HepG2 (cell line): ENCODE data around the genes TRIM43 and SEMA4C.

- RRBS, 2 experiments = no CpG with 5 or more reads among the region's 10 CpGs
CAGE:
- cytosol, long polyA minus RNA = no peak
- cytosol, long polyA plus RNA = no peak
- long polyA plus RNA = no peak
- nucleus, long polyA minus RNA = no peak
- nucleus, long polyA plus RNA = no peak
Measured at GRCh38 chr2:88860691-88861274, 169.3 kb downstream of the RPIA start.

GRCh38 chr2:89010374-89010738 is 318.9 kb downstream of the RPIA start:
- RRBS, 2 experiments = no CpG with 5 or more reads among the region's 4 CpGs
CAGE:
- cytosol, long polyA minus RNA = no peak
- cytosol, long polyA plus RNA = no peak
- long polyA plus RNA = no peak
- nucleus, long polyA minus RNA = no peak
- nucleus, long polyA plus RNA = no peak

GRCh38 chr2:89152533-89152822 is 461.0 kb downstream of the RPIA start:
CAGE:
- cytosol, long polyA minus RNA = no peak
- cytosol, long polyA plus RNA = no peak
- long polyA plus RNA = no peak
- nucleus, long polyA minus RNA = no peak
- nucleus, long polyA plus RNA = no peak

DNA sequence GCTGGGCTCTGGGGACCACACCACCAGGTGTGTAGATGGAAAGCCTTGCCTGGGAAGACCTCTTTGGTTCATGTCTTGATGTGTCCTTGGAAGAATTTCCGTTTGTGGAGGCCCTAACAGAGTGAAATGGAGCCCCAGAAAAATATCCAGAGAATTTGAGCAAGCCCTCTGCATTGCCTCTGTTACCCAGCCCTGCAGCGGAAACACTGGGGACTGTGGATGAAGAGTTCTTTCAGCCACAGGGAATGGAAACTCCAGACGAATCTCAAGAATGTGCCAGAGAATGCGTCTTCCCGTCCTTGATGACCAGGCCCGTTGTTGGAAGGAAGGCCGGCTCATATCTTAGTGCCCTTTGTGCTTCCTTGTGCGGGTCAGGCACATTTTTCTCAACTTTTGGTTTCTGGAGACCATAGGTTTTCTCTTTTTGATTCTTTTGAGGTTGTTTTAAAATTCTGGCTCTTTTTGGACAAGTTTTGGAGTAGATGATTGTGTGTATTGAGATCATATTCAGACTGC is 15.5 kb downstream of the MAL start:
- RRBS, 2 experiments = no CpG with 5 or more reads among the region's 8 CpGs
CAGE:
- cytosol, long polyA minus RNA = no peak
- cytosol, long polyA plus RNA = no peak
- long polyA plus RNA = no peak
- nucleus, long polyA minus RNA = no peak
- nucleus, long polyA plus RNA = no peak

DNA sequence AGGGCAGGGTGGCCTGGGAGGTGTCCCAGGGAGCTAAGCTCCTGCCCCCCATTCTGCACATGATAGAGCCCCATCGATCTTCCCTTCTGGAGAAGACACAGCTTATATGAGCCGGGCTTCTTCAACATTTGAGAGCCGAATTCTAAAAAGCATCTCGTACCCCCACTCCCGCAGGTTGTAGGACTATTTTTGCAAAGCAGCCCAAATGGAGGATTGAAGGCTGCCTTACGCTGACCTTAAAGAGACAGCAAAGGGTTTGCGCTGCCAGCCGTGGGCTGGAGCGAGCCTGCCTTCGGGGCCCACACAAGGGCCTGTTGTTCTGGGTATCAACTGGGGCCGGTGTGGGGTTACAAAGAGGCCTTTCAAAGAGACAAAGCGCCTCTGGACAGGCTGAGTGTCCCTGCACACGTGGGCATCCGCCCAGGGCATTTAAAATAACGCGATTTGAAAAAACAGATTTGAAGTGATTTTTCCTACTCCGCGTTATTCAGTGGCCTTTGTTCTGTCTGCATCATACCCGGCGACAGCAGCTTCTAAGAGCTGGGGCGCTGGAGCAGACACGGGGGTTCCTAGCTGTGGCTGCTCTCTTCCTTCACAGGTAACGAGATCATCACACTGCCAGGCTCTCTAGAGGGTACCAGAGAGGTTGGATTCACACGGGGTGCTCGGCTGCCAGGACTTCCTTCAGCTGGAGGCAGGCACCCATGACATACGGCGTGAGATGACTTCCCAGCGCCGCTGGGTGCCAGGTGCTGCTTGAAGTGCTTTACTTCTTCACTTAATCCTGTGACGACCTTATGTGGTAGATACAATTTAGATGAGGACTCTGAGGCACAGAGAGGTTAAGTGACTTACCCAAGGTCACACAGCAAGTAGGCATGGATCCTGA is 32.1 kb downstream of the MAL start:
- RRBS, 2 experiments = no CpG with 5 or more reads among the region's 30 CpGs
CAGE:
- cytosol, long polyA minus RNA = no peak
- cytosol, long polyA plus RNA = no peak
- long polyA plus RNA = no peak
- nucleus, long polyA minus RNA = no peak
- nucleus, long polyA plus RNA = no peak

DNA sequence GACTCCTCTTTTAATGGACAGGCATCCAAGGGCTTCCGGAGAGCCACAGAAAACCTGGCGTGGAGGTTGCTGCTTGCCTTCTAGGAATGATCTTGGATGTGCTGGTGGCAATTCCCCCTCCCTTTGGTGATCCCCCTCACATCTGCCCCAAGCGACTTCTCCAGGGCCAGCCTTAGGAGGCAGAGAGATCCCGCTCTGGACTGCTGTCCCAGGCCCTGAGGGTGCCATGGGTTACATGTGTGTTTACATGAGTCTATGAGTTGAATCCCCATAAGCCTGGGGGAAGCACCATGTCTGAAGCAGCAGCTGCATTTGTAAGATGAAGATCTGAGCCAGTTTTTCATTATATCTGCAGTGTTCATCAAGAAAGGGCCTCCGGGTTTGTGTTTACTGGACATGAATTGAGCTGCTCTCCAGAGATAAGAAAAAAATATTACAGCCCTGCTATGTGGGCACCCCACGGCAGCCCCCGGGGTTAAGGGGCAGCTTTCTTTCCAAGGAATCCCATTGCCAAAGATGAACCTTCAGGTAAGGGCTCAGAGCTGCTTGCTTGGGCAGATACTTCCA is 46.1 kb downstream of the MRPS5 start:
- RRBS, 2 experiments = 3 to 5% methylated on average over 3 of the region's 7 CpGs
CAGE:
- cytosol, long polyA minus RNA = no peak
- cytosol, long polyA plus RNA = no peak
- long polyA plus RNA = no peak
- nucleus, long polyA minus RNA = no peak
- nucleus, long polyA plus RNA = no peak

- RRBS, 2 experiments = no CpG with 5 or more reads among the region's 15 CpGs
CAGE:
- cytosol, long polyA minus RNA = no peak
- cytosol, long polyA plus RNA = no peak
- long polyA plus RNA = no peak
- nucleus, long polyA minus RNA = no peak
- nucleus, long polyA plus RNA = no peak
Measured at GRCh38 chr2:95158397-95158950, 1.2 kb downstream of the ZNF514 start.

DNA sequence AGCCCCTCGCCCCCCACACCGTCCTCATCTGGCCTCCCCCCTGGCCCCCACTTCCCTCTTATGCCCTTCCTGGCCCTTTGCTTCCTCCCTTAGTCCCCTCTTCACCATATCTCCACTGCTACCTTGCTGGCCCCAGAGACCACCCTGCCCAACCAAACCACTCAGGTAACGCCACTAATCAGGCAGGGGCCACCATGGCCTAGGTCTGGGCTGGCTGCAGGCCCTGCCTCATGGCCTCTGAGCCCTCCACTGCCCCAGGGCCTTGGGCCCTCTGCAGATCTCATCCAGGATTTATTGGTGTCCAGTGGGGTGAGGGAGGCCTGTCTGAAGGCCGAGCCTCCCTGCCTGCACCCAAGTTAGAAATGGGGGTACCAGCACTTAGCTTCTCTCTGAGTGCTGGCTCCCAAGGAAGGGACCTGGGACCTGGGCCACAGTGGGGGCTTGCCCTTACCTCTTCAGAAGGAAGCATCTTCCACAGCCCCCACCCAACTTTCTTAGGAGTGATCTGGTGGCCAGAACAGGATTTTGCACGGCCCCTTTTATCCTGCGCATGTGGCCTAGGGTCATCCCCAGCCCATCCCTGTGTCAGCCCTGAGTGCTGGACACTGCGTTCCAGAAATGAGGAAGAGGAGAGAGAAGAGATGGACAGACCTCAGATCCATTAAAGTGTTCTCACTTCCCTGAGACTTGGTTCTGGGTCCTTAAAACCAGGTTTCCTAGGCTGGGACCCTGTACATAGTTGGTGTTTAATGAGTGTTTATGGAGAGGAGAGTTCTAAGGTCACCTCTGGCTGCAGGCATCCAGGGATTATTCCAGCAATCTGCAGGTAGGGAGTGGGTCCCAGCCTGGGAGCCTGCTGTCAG is 7.3 kb upstream of the KCNIP3 start:
- RRBS, 2 experiments = no CpG with 5 or more reads among the region's 7 CpGs
CAGE:
- cytosol, long polyA minus RNA = no peak
- cytosol, long polyA plus RNA = no peak
- long polyA plus RNA = no peak
- nucleus, long polyA minus RNA = no peak
- nucleus, long polyA plus RNA = no peak

DNA sequence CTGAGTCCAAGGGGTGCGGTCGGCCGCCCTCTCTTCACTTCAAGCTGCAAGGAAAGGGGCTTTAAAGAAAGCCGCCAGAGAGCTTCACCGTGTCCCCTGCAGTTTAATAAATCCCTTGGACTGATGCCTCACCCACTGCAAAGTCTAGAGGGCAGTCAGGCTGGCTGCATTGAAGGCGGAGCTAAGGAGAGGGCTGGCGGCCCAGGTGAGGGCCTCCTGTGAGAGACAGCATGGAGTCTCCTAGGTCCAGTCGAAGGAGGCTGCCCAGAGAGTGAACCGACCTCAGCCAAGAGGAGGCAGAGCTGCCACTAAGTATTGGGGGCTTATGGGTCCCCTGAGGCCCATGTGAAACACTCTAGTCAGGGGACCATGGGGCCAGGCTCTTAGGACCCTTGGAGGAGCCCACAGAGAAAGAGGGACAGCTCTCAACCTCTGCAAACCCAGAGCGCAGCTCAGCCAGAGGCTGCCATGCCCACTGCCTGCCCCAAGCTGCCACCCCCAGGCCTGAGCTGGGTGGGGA is 3.5 kb upstream of the KCNIP3 start:
- RRBS, 2 experiments = no CpG with 5 or more reads among the region's 10 CpGs
CAGE:
- cytosol, long polyA minus RNA = no peak
- cytosol, long polyA plus RNA = no peak
- long polyA plus RNA = no peak
- nucleus, long polyA minus RNA = no peak
- nucleus, long polyA plus RNA = no peak

GRCh38 chr2:95357599-95357912 is 45.0 kb upstream of the FAHD2A start:
- RRBS, 2 experiments = no CpG with 5 or more reads among the region's 1 CpG
CAGE:
- cytosol, long polyA minus RNA = no peak
- cytosol, long polyA plus RNA = no peak
- long polyA plus RNA = no peak
- nucleus, long polyA minus RNA = no peak
- nucleus, long polyA plus RNA = no peak

DNA sequence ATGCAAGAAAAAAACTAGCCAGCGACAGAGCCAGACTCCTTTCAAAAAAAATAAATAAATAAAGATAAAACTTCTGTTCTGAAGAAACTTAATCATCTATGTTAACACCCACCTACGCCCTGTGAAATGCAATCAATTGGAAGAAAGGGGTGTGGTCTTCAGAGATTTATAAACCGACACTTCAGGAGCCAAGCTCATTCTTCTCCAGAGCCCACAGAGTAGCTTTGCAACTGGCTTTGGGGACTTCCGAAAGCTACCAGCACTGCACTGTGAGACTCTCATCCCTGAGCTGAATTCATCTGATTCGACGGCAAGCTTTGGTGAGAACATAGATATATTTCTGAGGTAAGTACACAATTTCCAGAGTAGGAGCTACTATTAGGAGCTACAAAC is at the start of gene TRIM43:
TSS of gene TRIM43 (plus strand) at position 197 of the 393 bp plus-strand sequence.
- RRBS, 2 experiments = no CpG with 5 or more reads among the region's 6 CpGs
CAGE:
- cytosol, long polyA minus RNA = no peak
- cytosol, long polyA plus RNA = no peak
- long polyA plus RNA = no peak
- nucleus, long polyA minus RNA = no peak
- nucleus, long polyA plus RNA = no peak

- RRBS, 2 experiments = no CpG with 5 or more reads among the region's 42 CpGs
CAGE:
- cytosol, long polyA minus RNA = no peak
- cytosol, long polyA plus RNA = no peak
- long polyA plus RNA = no peak
- nucleus, long polyA minus RNA = no peak
- nucleus, long polyA plus RNA = no peak
Measured at GRCh38 chr2:95682500-95683417, 91.0 kb downstream of the TRIM43 start.

GRCh38 chr2:95695446-95696278 is 103.9 kb downstream of the TRIM43 start:
- RRBS, 2 experiments = no CpG with 5 or more reads among the region's 8 CpGs
CAGE:
- cytosol, long polyA minus RNA = no peak
- cytosol, long polyA plus RNA = no peak
- long polyA plus RNA = no peak
- nucleus, long polyA minus RNA = no peak
- nucleus, long polyA plus RNA = no peak

DNA sequence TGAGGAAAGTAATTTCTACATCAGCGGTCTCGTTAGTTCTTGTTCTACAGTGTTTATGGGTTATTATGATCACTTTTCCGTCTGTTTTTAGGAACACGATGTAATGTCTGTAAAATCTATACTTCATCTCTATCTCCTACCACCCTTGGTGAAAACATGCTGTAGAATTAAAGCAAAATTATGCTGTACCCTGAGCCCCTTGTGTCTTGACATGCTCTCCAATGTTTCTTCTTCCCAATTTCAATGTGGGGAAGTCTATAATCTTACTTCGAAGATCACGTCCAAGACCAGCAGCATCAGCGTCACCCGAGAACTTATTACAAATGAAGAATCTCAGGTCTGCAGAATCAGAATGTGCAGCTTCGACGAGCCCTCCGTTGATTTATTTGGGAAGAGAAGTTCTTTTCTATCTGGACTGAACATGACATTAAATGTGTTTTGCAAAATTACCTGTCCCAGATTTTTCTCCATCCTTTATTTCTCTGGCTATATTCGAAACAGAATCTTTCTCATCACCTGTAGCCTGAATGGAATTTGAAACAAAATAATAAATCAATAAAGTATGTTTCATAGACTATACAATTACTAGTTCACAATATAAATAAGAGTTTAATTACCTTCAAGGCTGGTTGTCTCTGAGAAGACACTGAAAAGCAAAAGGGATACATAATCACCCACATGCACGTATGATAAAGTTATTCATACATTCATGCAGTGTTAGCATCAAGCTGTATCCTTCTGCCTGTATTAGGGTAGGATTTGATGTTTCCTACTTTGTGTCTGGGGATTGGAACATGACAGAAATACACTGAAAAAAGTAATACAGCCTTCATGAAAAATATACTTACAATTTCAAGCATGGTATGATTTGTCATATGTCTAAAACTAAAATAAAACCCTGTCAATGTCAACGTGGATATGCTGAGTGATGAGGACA is 107.6 kb downstream of the ANKRD36C start:
- RRBS, 2 experiments = no CpG with 5 or more reads among the region's 14 CpGs
CAGE:
- cytosol, long polyA minus RNA = no peak
- cytosol, long polyA plus RNA = no peak
- long polyA plus RNA = no peak
- nucleus, long polyA minus RNA = no peak
- nucleus, long polyA plus RNA = no peak

GRCh38 chr2:96010141-96010757 is 18.6 kb upstream of the ANKRD36C start:
- RRBS, 2 experiments = 55 to 64% methylated on average over 8 to 13 of the region's 49 CpGs
CAGE:
- cytosol, long polyA minus RNA = no peak
- cytosol, long polyA plus RNA = no peak
- long polyA plus RNA = no peak
- nucleus, long polyA minus RNA = no peak
- nucleus, long polyA plus RNA = no peak

DNA sequence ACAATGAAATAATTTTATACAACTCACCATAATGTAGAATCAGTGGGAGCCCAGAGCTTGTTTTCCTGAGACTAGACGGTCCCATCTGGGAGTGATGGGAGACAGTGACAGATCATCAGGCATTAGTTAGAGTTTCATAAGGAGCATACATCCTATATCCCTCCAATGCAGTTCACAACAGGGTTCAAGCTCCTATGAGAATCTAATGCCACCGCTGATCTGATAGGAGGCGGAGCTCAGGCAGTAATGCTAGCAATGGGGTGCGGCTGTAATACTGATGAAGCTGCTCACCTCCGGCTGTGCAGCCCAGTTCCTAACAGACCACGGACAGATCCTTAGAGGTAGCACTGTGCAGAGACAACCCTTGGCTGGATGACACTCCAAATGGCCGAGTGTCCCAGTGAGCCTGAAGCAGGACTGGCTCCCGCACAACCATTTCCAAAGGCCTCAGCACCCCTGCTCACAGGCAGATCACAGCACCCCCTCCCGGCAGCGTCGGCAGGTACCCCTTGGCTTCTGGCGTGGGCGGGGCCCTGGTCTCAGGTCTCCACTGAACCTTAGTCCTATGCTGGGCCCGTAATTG is 3.2 kb downstream of the DUSP2 start:
- RRBS, 2 experiments = no CpG with 5 or more reads among the region's 14 CpGs
CAGE:
- cytosol, long polyA minus RNA = no peak
- cytosol, long polyA plus RNA = no peak
- long polyA plus RNA = no peak
- nucleus, long polyA minus RNA = no peak
- nucleus, long polyA plus RNA = no peak

DNA sequence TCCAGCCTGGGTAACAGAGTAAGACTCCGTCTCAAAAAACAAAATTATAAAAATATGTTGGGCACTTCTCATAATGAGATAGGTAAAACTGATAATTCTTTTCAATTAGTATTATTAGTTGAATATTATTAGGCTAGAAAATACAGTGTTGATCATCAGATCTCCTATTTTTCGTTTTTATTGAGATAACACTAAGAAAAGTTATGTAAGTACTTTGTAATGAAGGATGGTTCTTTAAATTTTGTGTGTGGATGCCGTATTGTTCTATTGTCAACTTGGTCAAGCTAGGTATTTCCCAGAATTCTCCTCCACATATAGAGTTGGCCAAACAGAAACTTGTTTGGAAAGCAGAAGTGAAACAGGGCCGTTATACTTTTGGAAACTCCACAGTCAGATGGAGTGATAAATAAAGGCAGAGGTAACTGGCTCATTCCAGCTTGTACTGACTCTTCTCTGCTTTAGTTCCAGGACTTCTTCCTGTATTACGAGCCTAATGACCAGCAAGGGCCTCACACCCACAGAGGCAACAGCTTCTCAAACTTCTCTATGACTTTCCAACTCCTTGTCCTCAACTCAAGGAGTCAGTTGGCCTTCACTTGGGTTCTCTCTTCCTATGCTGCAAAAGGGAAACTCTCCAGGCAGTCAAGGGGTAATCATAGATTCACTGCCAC is 16.4 kb upstream of the STARD7 start:
- RRBS, 2 experiments = no CpG with 5 or more reads among the region's 5 CpGs
CAGE:
- cytosol, long polyA minus RNA = no peak
- cytosol, long polyA plus RNA = no peak
- long polyA plus RNA = no peak
- nucleus, long polyA minus RNA = no peak
- nucleus, long polyA plus RNA = no peak

GRCh38 chr2:96593203-96593855 is 44.8 kb downstream of the KANSL3 start:
- RRBS, 2 experiments = no CpG with 5 or more reads among the region's 7 CpGs
CAGE:
- cytosol, long polyA minus RNA = no peak
- cytosol, long polyA plus RNA = no peak
- long polyA plus RNA = no peak
- nucleus, long polyA minus RNA = no peak
- nucleus, long polyA plus RNA = no peak

GRCh38 chr2:96762891-96763304 is 2.2 kb downstream of the CNNM4 start:
- RRBS, 2 experiments = 0% methylated on average over 1 of the region's 8 CpGs
CAGE:
- cytosol, long polyA minus RNA = no peak
- cytosol, long polyA plus RNA = no peak
- long polyA plus RNA = no peak
- nucleus, long polyA minus RNA = no peak
- nucleus, long polyA plus RNA = no peak

- RRBS, 2 experiments = 1 to 2% methylated on average over 49 to 51 of the region's 109 CpGs
CAGE:
- cytosol, long polyA minus RNA = start-site peak on the minus strand at chr2:96870074-96870098, 10 reads
- cytosol, long polyA plus RNA = start-site peak on the minus strand at chr2:96870039-96870061, 28 and 25 reads in 2 replicates
- long polyA plus RNA = start-site peak on the minus strand at chr2:96869995-96870124, 82 and 120 reads in 2 replicates
- nucleus, long polyA minus RNA = no peak
- nucleus, long polyA plus RNA = start-site peak on the minus strand at chr2:96870039-96870099, 44 and 18 reads in 2 replicates
Measured at GRCh38 chr2:96869693-96870614, at the start of gene SEMA4C. Gene SEMA4C, minus strand, starts transcription at chr2:96870080.